ENCODE measurements around the gene IL12RB2.

DNA sequence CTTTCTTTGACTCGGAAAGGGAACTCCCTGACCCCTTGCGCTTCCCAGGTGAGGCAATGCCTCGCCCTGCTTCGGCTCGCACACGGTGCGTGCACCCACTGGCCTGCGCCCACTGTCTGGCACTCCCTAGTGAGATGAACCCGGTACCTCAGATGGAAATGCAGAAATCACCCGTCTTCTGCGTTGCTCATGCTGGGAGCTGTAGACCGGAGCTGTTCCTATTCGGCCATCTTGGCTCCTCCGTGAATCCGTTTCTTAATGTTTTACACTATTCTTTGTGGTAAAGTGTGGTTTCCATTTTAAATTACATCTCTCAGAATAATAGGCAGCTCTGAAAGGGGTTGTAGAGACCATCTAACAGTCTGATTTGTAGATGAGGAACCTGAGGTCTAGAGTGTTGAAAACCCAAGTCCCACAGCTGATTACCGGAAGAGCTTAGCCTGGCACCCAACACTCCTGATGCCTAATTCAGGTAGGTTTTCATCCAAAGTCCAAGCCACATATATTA is 143.9 kb downstream of the LEPR start:
- PRO-cap = no peak

GRCh38 chr1:66271825-66272575 is 262.0 kb upstream of the SGIP1 start:
- PRO-cap = no peak

GRCh38 chr1:66372170-66373156 is 161.5 kb upstream of the SGIP1 start:
- PRO-cap = no peak

- PRO-cap = no peak
Observed at GRCh38 chr1:66373673-66374196, 160.2 kb upstream of the SGIP1 start.

DNA sequence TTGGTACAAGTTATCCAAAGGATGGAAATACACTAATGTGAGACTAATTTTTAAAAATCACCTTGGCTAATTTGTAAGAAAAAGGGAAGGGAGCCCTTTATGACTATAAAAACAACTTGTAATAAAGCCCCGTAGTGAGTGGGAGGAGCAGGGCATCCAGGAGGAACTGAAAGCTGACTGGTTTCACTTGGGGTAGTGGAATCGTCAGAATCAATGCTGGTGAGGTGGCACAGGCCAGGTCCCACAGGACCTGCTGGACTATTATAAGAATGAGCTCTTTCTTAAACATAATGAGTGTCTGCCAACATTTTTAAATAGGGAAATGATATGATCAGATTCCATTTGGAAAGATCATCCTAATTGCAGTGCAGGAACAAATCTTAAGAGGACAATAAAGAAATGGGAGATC is 153.6 kb upstream of the SGIP1 start:
- PRO-cap = no peak

DNA sequence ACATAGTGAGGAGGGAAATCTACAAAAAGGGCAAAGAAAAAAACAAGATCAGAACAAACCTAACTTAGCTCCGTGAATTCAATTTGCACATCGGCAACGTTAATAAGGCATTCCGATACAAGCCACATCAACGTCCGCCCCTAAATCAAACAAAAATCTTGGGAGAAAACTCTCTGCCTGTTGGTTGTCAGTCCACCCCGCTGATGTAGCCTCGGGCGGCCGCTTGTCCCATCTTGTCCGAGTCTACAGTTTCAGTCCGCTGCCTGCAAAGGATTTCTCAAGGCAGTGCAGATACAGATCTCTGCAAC is 1.0 kb downstream of the SLC35D1 start:
- PRO-cap = no peak

DNA sequence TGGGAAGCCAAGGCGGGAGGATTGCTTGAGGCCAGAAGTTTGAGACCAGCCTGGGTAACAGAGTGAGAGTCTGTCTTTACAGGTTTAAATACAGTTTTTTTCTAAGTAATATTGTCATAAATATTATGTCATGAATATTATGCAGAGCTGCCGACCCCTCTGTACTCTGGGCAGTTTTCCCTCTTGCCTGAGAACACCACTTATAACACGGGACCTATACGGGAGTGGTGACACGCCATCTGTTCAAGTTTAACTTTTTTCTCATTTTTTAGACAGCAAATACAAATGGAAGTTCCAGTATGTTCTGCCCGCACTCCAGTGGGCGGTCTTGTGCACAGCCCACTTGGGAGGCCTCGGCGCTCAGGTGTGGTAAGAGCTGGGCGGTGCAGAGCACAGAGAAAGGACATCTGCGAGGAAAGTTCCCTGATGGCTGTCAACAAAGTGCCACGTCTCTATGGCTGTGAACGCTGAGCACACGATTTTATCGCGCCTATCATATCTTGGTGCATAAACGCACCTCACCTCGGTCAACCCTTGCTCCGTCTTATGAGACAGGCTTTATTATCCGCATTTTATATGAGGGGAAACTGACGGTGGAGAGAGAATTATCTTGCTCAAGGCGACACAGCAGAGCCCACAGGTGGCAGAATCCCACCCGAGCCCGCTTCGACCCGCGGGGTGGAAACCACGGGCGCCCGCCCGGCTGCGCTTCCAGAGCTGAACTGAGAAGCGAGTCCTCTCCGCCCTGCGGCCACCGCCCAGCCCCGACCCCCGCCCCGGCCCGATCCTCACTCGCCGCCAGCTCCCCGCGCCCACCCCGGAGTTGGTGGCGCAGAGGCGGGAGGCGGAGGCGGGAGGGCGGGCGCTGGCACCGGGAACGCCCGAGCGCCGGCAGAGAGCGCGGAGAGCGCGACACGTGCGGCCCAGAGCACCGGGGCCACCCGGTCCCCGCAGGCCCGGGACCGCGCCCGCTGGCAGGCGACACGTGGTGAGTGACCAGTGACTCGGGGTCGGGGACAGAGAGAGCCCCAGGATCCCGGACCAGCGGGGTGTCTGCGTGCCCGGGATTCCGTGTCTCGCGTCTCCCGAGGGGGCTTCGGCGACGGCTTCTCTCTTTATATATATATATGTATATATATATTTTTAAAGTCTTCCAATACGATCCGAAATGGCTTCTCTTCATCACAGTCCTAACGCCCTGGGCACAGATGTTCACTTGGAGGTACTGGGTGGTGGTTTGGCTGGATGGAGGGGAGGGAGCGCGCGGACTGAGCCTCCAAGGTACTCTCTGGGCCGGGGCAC is at the start of gene IL12RB2:
IL12RB2 (plus strand) TSS at position 894 of the 1,302 bp plus-strand sequence.
- PRO-cap = no peak

DNA sequence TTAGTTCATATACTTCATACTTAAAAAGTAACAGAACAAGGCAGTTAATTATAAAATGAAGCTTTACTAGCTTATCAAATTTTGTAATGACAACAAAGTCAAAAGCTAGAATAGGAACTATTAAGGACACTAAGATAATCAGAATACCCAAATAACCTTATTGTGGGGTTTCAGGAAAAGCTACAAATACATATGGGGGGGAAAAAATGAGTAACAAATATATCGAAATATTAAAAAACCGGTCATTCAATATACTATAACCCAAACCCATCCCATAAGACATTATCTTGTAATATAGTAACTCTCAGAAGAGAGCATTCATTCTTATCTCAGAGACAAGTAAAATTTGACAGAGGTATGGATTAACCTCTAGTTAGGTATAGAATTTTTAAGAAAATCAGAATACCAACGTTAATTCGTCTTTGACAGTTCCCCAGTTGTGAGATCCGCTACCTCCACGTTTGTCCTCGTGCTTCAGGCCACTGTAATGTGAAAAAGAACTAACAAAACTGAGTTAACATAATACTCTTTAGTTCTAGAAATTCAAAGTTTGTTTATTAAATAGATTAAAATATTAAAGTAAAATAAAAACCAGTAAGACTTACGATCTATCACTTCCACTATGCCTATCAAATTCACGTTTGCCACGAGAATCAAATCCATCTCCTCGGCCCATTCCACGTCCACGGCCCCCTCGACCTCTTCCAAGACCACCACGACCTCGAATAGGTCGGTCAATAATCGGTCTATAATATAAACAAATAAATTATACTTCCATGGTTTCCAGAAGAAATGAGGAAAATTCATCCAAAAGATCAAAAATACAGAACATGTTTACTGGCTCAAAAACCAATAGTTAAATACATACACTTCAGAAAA is 5.5 kb downstream of the SERBP1 start:
- PRO-cap = no peak

DNA sequence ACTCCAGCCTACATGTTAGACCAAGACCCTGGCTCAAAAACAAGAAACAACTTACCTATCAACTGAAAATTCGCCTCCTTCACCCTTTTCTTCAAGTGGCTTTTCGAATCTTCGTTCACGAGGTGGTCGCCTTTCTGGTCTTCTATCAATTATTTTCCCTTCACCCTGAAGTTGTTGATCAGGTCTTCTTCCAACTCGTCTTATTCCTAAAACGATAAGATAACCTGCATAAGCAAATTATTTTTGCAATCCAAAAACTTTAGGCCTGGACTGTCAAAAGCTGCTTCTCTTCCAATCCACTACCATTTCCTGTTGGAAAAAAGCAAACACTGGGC is 4.2 kb downstream of the SERBP1 start:
- PRO-cap = no peak

- PRO-cap = no peak
Observed at GRCh38 chr1:67431605-67432274, 1.5 kb upstream of the SERBP1 start.

DNA sequence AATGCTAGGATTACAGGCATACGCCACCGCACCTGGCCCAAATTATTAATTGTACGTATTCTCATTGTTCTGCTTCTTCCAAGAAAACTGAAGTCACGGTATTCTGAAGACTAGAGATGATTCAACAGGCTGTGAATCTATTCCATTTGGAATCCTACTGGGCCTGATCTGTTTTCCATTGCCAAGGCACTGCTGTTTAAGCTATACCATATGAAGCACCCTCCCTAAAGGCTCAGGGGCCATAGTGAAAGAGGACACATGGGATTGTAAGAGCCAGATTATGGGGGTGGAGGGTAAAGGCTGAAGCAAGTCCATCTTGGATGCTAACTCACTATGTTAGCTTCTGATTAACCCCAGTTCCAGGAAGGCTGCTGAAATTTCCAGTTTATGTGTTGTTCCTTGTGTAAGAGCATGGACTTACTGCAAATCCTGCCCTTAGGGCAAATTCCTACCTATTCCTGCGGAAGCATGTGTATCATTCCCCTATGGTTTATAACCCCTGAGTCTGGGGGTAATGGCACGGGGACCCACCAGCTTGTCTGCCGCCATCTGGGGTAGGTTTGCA is 91.7 kb upstream of the SERBP1 start:
- PRO-cap = no peak

GRCh38 chr1:67612849-67613279 is 72.1 kb upstream of the GADD45A start:
- PRO-cap = no peak

GRCh38 chr1:67683854-67684621 is 963 bp upstream of the GADD45A start:
- PRO-cap = no peak

GRCh38 chr1:67684733-67685103 is 283 bp upstream of the GADD45A start:
- PRO-cap = bidirectional peak, plus-strand start at chr1:67685201, minus-strand start at chr1:67685057

DNA sequence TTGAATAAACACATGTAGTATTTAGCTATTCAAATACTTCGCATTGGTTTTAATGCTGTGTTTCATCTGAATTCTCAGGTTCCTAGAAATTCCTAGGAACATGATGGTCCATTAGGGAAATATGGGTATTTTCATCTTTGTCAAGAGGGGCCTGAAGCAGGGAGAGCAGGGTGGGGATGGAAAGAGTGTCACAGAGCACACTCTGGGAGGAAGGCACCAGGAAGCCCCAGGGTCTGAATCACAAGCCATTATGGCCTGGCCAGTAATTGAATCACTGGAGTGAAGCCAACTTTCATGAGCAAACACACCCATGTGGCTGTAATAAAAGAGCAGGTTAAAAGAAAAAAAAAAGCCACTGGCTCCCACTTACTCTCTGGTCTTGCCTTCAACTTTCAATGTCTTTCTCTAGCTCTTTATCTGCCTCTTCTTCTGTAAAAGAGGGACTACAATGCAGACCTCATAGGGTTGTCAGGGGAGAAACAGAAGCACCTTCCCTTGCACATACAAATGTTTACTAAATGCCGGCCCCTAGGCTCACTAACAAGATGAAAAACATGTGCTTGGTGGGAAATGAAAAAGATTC is 28.4 kb downstream of the GADD45A start:
- PRO-cap = unidirectional peak, plus-strand start at position 365 of the sequence

GRCh38 chr1:67733466-67734692 is 48.9 kb downstream of the GADD45A start:
- PRO-cap = no peak

GRCh38 chr1:67735890-67736814 is 51.2 kb downstream of the GADD45A start:
- PRO-cap = no peak

DNA sequence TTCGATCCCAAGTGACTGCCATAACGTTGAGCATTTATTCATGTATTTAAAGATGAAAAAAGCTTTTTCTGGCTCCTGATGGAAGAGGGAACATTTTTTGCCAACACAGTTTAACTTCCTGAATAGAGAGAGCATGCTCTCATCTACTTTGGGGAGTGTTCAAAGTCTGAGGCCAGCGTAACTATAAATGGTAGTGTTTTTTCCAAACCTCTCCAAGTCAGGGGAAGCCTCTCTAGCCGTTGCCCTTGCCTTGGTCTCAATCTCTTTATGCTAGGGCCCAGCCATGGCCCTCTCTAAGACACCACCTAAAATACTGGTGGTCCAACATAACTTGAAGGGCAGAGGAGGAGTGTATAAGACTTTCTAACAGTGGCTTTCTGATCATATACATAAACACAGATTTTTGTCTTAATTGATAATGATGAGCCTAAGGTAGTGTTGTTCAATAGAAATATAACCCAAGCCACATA is 55.7 kb downstream of the GNG12 start:
- PRO-cap = no peak

- PRO-cap = no peak
Observed at GRCh38 chr1:67815133-67815691, 18.1 kb downstream of the GNG12 start.

- PRO-cap = no peak
Observed at GRCh38 chr1:68051560-68052023, 1.2 kb upstream of the DIRAS3 start.

Data from cardiac septum (tissue), 1 donor.